MCF 10A (cell line): ENCODE measurements around a stretch of chr5.

DNA sequence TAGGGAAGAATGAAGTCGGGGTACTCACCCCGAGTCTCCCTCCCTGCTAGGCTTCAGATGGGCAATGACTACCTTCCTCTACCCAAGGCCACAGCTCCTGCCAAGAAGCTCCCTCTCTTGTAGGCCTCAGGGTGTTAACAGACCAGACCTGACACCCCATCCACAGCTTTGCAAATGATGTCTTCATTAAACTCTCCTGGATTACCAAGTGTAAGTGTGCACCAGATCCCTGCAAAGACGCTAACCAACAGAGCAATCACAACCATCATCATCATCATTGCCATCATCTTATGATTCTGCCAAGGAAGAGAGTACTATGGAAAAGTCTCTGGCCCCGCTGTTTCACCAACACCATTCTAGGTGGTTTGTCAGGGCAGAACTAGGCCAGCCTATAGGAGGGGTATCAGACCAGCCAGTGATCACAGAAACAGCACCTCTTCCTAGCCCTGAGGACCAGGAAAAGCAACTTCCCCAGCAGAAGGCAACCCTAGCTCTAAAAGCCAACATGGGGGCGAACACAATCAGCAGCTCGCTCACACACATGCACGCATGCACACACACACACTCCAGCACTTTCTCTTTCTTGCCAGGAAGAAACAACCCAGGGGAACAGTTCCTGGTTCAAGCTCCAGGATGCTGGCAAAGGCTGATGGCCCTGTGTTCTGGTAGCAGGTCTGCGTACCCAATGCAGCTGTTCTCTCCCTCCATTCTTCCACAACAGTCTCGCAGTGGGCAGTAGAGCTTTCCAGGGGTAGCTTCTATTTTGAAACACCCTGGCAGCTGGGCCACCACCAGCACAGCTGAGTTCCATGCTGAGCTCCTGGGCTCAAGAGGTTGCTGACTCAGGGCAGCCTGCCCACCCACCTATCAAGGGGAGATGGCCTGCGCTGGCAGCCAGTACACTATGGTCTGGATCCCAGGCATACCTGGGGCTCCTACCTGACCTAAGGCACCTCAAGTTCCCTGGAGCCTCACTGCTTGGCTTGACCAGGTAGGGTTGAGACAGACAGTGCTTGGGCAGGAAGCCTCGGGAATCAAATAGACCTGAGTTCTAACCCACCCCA is 4.9 kb downstream of the VDAC1 start:
- PRO-cap: no peak
- RRBS: no CpG with 5 or more reads among the region's 11 CpGs

DNA sequence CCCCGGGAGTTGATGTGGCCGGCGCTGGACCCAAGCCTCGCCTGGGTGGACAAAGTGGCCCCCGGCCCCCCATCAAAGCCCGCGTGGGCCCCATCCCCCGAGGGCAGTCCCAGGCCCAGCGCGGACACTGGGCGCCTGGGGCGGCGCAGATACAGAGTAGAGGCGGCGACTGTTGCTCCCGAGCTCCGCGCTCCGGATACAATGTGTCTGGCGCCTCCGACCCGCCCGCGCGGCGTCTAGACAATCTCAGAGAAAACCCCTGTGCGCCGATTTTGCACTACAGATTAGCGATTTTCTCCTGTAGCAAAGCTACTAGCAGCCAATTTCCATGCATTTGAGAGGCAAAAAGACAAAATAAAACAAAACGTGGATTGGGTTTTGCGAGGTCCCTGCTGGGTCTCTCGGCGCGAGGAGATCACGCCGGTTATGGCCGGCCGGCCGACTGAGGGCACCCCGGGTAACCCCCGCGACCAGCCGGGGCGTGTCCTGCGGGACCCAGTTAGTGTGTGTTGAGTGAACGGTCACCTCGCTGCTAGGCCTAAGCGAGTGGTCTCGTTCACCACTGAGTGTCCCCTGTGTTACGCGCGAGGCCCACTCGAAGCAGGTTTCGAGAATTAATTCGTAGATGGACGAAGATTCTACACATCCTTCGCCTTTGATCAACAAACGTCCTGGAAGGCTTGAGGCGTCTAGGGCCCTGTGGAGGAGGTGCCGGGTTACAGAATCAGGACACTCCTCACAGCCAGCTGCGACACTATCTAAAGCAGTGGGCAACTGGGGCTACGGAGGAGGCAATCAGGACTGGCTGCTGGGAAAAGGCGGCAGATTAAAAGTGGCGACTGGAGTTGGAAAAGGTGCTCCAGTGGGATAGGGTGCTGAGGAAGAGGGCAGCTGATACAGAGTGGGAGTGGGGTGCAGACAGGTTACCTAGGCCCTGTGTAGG is 683 bp upstream of the VDAC1 start:
- PRO-cap: bidirectional peak, plus-strand start at position 201 of the sequence, minus-strand start at position 171 of the sequence; bidirectional peak, plus-strand start at position 498 of the sequence, minus-strand start at position 428 of the sequence
- RRBS: under 1% methylated on average over 5 of the region's 64 CpGs

DNA sequence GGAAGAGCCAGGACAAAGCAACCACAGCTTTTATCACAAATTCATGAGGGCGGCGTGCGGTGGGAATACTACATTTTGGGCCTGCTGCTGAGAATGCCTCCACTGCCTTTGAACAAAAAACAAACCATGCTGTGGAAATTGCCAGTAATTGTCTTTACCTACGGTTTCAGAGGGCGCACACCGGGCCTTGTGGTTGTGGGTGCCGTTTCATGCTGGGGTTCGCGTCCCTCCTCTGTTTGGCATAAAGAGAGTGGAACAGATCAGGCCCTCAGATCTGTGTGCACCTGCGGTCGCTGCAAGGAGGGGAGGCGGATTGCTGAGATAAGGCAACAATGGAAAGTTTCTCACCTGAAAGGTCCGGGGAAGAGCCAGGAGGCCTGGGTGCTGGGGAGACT is 27.5 kb upstream of the TCF7 start:
- PRO-cap: no peak
- RRBS: no CpG with 5 or more reads among the region's 13 CpGs

- PRO-cap: no peak
- RRBS: no CpG with 5 or more reads among the region's 12 CpGs
These were observed 14.3 kb upstream of the TCF7 start for GRCh38 chr5:134099893-134100890.

GRCh38 chr5:134139678-134140027 is 25.2 kb downstream of the TCF7 start:
- PRO-cap: no peak
- RRBS: no CpG with 5 or more reads among the region's 6 CpGs

DNA sequence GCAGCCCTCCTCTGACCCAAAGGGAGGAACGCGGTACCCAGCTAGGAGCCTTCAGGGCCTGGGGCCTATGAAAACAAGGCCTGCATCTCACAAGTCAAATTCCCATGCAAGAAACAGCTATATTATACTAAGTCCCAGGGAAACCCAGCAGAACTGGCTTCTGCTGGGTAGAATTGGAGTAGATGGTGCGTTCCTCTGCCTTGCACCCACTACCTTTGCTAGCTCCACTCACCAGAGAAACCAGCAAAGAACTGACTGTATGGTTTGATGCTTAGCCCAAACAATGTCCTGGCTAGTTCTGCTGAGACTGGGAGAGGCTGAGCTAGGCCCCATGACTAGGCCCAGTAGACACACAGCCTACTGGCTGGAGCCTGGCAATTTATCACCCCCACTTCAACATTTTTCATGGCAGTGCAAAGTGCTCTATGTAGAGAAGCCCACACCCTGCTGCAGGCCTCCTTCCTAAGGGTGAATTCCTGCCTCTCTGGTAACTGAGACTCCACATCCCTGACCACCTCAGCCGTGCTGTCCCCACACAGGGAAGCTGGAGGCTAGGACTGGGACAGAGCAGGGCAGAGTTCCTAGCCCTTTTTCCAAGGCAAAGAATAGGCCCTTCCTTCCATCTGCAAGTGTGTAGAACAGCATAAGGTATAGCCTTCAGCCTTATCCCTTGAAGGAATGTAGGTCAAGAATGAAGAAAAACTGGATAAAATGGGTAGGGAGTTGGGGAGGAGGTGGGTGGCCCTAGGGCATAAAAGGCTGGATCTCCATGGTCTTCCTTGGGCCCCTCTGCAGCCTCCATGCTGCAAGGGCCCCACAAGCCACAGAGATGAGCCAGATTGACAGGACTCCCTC is 29.4 kb downstream of the TCF7 start:
- PRO-cap: no peak
- RRBS: no CpG with 5 or more reads among the region's 4 CpGs

DNA sequence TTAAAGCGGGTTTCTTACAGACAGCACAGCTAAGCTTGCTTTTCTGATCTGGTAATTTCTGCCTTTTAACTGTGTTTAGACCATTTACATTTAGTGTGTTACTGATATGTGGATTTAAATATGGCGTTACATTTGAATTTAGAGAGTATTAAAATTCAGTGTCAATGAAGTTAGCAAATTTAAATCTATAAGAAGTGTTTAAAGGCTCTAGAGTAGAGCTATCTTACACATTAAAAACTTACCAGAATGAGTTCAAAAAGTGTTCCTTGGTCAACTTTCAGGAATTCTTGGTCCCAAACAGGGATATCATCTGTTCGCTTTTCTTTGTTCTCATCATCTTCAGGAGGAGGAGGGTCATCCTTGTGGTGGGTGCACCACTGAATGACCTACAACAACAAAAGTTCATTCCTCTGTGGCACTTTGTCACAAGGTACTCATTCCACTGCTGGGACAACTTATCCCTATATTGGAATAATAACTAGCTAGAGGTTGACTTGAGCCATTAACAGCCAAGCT is 15.9 kb downstream of the SKP1 start:
- PRO-cap: no peak
- RRBS: no CpG with 5 or more reads among the region's 3 CpGs

GRCh38 chr5:134190999-134191696 is 14.4 kb upstream of the SKP1 start:
- PRO-cap: unidirectional peak, minus-strand start at chr5:134191404
- RRBS: no CpG with 5 or more reads among the region's 3 CpGs

- PRO-cap: no peak
- RRBS: no CpG with 5 or more reads among the region's 1 CpG
These were observed 67.5 kb downstream of the CDKL3 start for GRCh38 chr5:134299452-134299969.

DNA sequence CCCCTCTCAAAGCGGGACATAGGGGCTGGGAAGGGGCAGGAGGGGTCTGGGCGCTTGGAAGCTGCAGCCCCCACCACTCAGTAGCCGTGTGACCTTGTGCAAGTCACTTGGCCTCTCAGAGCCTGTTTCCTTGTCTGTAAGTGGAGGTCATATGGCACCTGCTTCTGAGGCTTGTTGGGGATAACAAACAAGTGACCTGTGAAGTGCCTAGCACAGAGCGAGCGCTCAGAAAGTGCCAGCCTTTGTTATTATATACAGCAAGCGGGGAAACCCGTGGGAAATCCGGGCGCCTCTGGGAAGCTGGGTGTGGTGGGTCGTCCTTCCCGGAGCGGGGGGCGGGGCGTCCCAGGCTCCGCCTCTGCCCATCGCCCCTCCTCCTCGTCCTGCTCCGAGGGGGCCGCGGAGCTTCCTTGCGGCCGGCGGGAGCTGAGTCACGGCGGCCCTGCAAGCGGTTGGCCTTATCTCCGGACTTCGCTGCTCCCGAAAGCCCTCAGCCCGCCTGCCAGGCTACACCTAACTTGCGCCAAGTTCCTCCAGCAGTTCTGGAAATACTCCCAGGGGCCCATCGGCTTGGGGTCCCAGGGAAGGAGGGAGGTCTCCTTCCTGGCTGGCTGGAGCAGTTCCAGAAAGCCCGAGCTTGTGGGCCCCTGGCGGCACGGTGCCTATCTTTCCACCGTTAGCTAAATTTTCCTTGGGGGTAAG is 54.0 kb upstream of the CDKN2AIPNL start:
- PRO-cap: bidirectional peak, plus-strand start at position 429 of the sequence, minus-strand start at position 294 of the sequence
- RRBS: 2% methylated on average over 16 of the region's 36 CpGs

DNA sequence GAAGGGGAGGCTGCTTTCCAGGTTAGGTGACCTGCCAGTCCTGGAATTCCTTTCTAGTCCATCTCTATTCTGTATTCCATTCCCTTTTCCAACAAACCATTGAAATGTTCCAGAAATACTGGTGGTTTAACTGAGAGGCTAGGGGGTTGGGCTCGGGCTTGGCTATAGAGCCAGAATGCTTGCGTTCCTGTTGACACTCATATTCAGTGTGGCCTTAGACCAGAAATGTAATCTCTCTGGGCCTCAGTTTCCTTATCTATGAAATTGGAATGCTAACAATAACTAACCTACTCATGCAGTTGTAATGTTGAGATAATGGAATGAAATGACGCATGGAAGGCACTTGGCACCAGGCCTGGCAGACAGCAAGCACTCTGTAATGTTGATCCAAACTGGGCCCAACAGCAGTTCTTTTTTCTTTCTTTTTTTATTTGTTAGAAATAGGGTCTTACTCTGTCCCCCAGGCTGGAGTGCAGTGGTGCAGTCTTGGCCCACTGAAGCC is 26.8 kb downstream of the JADE2 start:
- PRO-cap: no peak
- RRBS: no CpG with 5 or more reads among the region's 3 CpGs

GRCh38 chr5:134591244-134591753 is 41.3 kb downstream of the SAR1B start:
- PRO-cap: no peak
- RRBS: no CpG with 5 or more reads among the region's 5 CpGs

- PRO-cap: bidirectional peak, plus-strand start at chr5:134648252, minus-strand start at chr5:134648129
- RRBS: no CpG with 5 or more reads among the region's 11 CpGs
These were observed 864 bp upstream of the SEC24A start for GRCh38 chr5:134647535-134648306.

DNA sequence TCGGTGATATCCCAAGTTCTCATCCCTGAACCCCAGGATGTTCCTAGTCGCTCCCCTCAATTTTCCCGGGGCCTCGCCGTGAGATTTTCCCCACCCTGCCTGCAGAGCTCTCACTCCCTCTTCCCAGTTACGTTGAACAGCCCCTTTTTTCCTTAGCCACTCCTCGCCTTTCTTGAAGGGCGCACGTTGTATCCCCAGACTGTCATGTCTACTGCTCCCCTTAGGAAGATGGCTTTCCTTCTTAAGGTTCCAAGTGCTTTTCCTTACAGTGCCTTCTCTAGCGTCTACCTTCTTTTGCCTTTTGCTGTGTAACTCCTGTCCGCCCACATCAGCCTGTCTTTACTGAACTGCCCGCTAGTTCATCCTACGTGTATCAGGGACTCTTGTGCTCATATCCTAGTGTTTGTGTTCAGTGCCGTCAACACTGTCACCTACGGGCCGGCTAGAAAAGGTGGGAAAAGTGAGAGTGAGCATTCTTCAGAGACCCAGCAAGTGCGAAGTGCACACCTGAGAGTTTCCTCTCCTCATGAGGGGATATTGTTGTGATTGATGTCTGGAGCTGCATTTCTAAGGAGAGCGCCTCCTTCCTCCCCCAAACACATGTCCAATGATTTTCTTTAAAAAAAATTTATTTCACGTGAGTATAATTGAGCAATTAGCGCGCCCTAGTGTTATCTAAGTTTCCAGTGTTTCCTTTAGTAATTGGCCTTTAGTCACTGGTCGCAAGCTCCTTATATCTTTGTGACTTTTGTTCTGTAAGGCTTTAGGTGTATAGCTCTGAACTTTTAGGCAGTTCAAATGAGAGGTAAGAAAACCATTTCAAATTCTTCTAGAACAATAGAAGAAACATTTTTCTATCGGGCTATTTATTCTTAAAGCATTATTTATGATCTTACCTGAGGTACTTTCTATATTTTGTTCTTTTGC is 843 bp downstream of the CAMLG start:
- PRO-cap: no peak
- RRBS: no CpG with 5 or more reads among the region's 23 CpGs

GRCh38 chr5:134766734-134767189 is 8.2 kb downstream of the DDX46 start:
- PRO-cap: no peak
- RRBS: no CpG with 5 or more reads among the region's 11 CpGs

DNA sequence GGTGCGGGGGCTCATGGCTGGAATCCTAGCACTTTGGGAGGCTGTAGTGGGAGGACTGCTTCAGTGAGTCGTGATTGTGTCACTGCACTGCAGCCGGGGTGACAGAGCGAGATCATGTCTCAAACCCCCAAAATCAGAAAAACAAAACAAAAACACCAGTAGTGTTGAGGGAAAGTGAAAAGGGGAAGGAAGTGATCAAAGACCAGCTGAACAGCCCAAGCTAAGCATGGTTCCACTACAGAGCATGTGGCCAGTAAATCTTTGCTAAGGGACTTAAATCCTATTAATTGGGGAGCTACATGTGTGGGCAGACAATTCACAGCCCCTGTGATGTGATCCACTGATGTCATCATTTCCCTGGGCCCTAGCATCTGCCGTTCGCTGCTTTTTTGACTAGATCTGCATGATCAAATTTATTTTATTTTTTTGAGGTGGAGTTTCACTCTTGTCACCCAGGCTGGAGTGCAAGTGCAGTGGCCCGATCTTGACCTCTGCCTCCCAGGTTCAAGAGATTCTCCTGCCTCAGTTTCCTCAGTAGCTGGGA is 2.7 kb upstream of the PCBD2 start:
- PRO-cap: no peak
- RRBS: no CpG with 5 or more reads among the region's 7 CpGs

GRCh38 chr5:134913109-134913750 is 8.3 kb downstream of the PCBD2 start:
- PRO-cap: no peak
- RRBS: no CpG with 5 or more reads among the region's 5 CpGs

DNA sequence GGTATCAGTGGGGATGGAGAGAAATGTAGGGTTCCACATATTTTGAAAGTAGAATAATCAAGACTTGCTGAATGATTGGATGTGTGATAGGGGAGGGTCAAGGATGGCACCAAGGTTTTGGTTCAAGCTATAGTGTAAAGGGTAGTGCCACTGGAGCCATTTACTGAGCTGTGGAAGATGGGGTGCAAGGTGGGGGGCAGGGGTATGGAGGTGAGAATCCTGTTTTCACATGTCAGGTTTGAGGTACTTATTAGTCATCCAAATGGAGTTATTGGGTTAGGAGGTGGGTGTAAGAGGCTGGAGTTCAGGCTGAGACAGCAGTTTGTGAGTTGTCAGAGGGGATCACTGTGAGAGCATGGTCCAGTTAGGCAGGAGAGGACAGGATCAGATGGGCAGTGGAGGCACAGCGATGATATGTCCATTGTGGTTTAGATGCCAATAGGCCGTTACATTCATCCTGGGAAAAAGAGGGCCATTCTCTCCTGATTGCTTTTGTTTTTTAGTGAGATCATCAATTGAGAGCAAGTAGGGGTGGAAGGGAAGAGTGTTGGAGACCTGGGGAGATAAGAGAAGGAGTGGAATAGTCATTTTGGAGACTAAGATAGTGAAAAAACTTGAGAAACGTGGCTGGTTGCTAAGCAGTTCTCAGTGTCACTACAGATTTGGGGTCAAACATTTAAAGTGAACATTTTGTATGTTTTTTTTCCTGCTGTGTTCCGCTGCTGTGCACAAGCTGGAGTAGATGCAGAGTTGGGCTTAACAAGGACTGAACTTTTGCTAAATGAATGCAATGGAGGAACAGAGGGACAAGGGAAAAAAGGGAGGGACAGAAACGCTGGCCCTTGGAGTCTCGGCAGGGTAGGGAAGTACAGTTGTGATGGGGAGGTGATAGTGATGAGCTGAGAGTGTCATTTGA is 9.1 kb downstream of the PCBD2 start:
- PRO-cap: no peak
- RRBS: no CpG with 5 or more reads among the region's 6 CpGs

GRCh38 chr5:134926344-134927414 is 21.7 kb downstream of the PCBD2 start:
- PRO-cap: bidirectional peak, plus-strand start at chr5:134927060, minus-strand start at chr5:134926884; bidirectional peak, plus-strand start at chr5:134927095, minus-strand start at chr5:134927087
- RRBS: no CpG with 5 or more reads among the region's 25 CpGs

DNA sequence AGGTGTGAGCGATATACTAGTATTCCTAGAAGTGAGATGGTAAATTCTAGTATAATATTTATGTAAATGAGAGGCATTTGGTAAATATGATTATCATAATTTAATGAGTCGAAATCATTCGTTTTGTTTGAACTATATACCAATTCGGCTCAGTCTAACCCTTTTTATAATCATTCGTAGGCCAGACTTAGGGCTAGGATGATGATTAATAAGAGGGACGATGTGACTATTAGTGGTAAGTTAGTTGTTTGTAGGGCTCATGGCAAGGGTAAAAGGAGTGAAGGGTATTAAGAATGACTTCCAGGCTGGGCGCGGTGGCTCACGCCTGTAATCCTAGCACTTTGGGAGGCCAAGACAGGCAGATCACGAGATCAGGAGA is 23.3 kb downstream of the PCBD2 start:
- PRO-cap: no peak
- RRBS: no CpG with 5 or more reads among the region's 10 CpGs